ENCODE measurements around a stretch of chr20.

DNA sequence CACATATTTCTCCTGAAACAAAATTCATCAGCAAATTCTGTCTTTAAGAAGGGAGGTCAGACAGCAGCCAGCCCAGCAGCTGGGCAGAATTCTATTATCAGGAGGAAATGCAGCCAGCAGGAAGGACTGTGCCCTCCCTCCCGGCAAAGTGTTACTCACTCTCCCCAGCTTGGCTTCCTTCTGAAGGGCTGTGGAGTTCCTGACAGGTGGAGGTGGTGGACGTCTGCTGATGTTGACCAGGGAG lies 37.3 kb downstream of the KCNB1 start:
- PRO-cap, result no peak

DNA sequence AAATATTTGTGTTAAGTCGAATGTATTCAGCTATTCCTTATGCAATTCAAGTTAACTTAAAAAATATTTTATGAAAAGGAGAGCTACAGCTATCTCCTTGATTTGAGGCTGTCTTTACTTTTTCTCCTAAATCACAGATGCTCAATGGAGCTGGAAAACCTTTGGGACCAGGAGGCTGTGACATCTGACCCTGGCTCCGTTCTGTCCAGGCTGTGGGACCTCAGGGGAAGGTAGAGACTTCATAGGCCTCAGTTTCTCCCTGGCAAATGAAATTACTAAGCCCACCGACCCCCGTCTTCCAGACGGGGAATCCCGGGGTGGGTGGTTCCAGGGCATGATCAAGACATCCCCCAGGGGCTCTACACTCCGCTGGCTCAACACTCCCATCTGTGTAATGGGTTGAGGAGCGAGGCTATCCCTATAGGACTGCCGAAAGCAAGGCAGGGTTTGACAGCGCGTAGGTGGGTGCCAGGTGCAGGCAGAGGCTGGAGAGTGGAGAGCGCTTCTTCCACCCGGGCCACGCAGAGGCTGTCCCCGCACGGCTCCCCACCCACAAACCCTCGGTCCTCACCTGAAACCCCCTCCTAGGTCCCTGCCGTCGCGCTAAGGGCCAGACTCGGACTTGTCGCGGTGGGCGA lies 661 bp downstream of the PTGIS start:
- PRO-cap, result no peak

DNA sequence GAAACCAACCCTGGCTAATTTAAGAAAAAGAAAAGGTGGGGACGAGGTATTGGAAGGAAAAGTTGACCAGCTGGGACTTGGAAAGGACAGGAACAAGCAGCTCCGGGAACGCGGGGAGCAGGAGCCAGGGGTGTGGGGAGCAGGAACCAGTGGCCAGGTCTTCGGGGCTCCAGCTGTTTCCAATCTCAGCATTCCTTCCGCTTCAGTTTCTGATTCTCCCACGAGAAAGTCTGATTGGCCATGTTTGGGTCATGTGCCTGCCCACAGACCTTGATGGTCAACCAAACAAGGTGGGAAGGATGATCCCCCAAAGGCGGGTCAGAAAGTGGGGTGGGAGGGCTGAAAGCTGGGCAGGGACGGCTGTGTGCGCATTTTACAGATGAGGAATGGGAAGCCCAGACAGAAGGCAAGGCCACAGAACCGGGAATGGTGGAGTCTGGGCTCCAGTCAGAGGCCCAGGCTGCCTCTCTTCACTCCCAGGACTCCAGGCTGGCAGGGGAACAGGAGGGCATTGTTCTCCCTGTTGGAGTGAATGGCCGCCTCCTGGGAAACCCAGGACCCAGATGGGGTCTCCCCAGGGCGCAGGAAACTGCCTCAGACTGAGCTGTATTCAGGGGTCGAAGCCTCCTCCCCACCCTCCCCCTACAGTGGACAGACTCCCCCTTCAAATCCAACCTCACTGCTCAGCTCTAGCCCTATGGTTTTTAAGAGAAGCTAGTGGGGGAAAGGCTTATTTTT lies 12.1 kb upstream of the PTGIS start:
- PRO-cap, result no peak

DNA sequence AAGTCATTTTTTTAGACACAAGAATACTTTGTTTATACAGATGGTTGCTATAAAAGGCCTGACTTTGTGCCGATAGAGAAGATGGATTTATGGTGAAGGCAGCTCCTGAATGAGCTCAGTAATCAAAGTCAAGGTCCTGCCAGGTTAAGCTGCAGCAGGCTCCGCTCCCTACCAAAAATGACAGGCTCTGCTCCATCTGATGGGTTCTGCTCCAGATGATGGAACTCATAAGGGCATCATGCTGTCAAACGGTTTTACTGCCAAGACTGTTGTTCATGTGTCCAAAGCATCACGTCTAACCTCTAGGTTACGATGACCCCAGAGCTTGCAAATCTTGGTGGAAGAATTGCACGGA lies 19.1 kb upstream of the PTGIS start:
- PRO-cap, result no peak

DNA sequence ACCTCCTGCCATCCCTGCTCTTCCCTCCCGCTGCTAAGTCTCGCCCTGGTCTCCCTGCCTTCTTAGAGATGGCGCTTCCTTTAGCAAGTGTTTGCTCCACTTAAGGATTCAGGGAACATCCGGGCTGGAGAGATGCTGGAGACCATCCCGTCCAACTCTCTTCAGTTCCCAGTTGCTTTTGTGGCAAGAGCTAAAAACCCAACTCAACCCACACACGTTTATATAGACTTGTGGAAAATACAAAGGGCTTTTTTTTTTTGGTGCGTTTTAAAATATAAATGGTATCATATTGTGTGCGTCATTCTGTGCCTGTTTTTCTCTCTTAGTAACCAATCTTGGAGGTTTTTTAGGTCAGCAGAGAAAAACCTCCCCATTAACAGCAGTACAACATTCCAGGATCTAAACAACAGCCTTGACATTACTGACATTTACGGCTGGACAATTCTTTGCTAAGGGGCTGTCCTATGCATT lies 20.3 kb upstream of the PTGIS start:
- PRO-cap, result no peak

GRCh38 chr20:49615523-49616241 lies 47.7 kb upstream of the PTGIS start:
- PRO-cap, result no peak

DNA sequence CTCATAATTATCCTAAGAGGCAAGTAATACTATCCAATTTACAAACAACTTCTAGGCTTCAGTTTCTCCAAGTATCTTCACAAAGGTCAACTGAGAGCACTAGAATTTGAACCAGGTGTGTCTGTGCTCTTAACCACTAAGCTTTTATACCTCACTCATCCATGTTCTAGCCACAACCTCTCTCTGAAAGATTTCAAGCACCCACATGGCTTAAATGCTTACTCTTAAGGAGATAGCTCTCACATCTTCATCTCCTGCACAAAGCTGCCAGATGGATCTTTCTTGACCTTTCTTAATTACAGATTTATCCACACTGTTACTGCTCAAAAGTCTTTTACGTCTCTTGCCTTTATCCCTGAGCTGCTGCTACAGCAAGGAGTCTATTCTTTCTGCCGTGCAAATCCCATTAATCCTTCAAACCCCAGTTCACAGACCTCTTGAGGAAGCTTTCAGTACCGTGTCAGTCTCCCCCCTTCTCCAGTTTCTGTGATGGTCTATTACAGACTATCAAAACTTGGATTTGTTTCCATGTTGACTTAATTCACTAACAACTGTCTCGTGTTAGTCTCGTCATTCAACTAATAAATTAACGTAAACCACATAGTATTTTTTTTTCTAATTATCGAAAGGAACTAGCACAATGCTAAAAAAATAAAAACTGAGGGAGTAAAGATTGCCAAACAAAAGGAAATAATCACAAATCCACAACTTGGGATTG lies 54.6 kb downstream of the B4GALT5 start:
- PRO-cap, result no peak

GRCh38 chr20:49806704-49807050 lies 6.0 kb upstream of the SLC9A8 start:
- PRO-cap, result unidirectional peak, plus-strand start at chr20:49806829; unidirectional peak, plus-strand start at chr20:49806845

DNA sequence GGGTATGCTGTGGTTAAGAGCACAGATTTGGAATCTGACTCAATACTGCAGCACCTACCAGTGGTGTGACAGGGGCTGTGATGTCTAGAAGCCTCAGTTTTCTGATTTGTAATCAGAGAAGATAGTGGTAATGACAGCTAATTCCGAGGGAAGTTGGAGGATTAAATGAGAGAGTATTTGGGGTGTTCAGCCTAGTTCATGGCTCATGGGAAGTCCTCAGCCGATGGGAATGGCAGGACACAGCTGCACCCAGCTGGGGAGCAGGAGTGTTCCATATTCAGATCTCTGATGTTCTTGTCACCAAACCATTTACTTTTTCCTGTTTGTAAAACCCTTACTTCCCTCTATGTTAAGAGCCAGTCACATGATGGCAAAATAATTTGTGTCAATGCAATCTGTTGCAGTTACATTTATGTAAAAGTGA lies 9.3 kb downstream of the SLC9A8 start:
- PRO-cap, result no peak

- PRO-cap, result no peak
Observed at GRCh38 chr20:49853522-49854255, 41.1 kb downstream of the SLC9A8 start.

- PRO-cap, result no peak
Observed at GRCh38 chr20:49969285-49969683, 13.5 kb upstream of the SNAI1 start.

GRCh38 chr20:50122841-50123546 lies 10.0 kb upstream of the UBE2V1 start:
- PRO-cap, result unidirectional peak, minus-strand start at chr20:50123001

- PRO-cap, result bidirectional peak, plus-strand start at chr20:50130238, minus-strand start at chr20:50130060
Observed at GRCh38 chr20:50129913-50130443, 17.0 kb upstream of the UBE2V1 start.

DNA sequence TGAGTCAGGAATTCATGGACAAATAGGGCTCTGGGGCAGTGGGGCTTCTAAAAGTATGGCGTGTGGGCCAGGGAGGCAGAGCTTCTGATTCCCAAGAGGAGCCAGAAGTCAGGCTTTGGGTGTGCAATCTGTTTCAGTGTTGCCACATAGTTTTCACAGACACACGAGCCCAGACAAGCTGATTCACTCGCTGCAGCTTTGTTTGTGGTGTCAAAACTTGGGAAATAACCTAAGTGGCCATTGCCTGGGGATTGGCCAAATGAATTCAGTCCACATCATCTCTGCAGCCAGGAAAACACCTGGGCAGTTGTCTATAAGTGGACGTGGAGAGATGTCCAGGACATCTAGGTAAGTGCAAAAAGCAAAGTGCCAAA lies 9.1 kb downstream of the PEDS1 start:
- PRO-cap, result no peak

DNA sequence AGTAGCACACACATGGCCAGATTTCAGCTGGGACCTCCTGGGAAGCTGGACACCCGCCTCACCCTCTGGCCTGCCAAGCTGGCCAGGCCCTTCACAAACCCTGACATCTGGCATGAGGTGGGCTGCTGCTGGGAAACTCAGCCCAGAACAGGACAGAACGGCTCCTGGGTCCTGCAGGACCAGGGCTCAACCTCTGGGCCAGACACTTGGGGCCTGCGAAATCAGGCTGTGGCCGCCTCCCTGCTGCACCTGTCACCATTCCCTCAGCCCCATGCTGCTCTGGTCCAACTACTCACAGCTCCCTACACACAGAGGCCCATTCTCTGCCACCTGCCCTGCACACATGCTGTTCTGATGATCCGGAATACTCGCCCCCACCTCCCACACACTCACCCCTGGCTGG lies 4.1 kb downstream of the PEDS1 start:
- PRO-cap, result no peak

- PRO-cap, result no peak
Observed at GRCh38 chr20:50151002-50151544, 2.5 kb downstream of the PEDS1 start.

GRCh38 chr20:50259660-50260444 lies 69.2 kb downstream of the CEBPB start:
- PRO-cap, result no peak

DNA sequence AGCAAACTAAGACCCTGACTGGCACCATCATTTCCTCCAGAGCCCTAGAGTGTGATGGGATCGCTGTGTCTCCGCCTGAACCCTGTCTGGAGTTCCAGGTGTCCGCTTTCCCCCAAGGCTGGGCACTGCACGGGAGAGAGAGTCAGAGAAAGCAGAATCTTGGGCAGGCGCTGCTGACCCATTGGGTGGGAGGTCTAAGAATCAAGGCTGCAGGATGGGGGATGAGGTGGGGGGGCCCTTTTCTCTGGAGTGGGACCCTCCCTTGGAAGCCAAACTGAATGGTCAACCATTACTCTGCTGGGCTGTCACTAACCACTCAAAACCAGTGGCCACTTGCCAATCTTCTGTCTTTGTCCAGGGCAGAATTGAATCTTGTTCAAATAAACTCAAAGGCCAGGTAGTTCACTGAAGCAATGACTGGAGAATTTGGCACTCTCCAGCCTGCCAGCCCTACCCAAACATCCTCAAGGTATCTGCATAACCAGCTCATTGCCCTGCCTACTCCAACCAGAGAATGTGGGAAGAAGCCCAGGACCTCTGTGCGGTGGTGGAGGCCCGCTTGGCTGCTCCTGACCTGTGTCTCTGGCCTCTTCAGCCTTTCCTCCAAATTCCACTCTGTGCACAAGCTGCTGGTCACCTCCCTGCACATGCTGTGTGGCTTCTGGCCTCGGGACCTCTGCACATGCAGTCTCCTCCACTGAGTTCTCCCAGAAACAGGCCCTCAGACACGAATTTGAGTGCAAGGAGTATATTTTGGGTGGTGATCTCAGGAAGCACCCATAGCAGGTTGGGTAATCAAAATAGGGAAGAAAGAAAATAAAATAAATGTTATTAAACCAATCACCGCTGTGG lies 141.2 kb downstream of the CEBPB start:
- PRO-cap, result no peak

DNA sequence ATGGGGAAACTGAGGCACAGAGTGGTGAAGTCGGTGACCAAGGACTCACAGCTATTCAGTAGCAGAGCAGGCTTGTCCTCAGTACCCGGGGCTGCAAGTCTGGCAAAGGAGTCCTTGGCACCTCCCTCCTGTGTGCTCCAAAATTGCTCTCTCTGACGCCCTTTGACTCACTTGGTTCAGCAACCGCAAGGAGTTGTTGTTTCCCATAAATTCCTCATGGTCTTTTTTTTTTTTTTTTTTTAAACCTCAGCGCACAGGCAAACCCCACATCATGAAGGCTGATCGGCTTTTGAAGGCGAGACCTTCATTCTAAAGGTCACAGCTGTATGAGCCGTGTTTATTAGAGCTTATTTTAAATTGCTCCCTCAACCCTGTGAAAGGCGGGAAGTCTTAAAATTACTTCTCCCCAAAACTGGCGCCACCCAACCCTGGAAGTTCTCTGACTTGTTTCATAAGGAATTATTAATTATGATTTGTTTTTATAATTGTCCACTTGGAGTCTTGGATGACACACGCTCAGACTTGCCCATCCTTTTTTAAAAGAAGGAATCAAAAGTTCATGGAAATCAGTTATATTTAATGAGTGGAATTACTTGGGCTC lies 143.3 kb downstream of the CEBPB start:
- PRO-cap, result no peak

DNA sequence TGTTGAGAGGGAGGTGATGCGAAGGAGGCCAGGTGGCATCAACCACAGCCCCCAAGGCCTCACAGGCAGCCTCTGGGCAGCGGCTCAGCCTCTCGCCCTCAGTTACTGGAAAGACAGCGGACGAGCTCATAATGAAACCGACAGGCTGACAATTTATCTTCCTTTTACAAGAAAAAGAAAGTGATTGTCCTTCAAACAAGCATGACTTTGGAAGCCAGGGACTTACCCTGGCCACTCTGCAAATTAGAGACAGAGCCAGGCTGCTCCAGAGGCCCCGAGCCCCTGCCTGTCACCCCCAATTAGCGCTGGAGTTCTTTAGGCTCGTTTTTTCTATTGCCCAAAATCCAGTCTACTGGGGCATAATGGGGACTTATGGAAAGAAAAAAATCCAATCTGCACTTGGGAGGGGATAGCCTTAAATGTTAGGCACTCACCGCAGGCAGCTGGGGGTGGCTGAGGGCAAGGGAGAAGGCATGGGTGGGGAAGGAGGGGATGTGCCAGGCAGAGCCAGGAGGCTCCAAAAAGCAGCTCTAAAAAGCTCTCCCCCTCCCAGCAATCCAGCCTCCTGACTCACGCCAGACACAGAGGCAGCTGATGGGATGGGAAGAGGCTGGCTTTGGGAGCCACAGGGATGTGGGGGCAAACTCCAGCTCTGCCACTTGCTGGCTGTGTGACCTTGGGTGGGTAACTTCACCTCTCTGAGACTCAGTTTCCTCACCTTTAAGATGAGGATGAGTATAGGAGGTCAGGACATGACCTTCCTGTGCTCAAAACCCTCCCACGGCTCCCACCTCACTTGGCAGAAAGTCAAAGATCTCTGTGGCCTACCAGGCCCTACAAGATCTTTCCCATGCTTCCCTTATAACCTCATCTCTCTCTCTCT lies 148.6 kb downstream of the CEBPB start:
- PRO-cap, result bidirectional peak, plus-strand start at position 101 of the sequence, minus-strand start at position 107 of the sequence